IMR-90 (cell line): ENCODE measurements around the genes CCDC142, HTRA2 and REG3A.

- RRBS, result 3% methylated on average over 9 of the region's 55 CpGs
CAGE:
- cytosol, long polyA plus RNA, result no peak
- long polyA plus RNA, result no peak
- nucleus, long polyA plus RNA, result no peak
Observed at GRCh38 chr2:74456947-74457843, 1.0 kb upstream of the WBP1 start.

- RRBS, result under 1% methylated on average over 16 of the region's 81 CpGs
CAGE:
- cytosol, long polyA plus RNA, result no peak
- long polyA plus RNA, result no peak
- nucleus, long polyA plus RNA, result no peak
Observed at GRCh38 chr2:74482274-74483150, at the start of gene CCDC142. Gene CCDC142 (minus strand): TSS chr2:74482998.

- RRBS, result 2% methylated on average over 24 of the region's 76 CpGs
CAGE:
- cytosol, long polyA plus RNA, result start-site peak on the minus strand at chr2:74529682-74529755, 1,653 and 842 reads in 2 replicates; start-site peak on the plus strand at chr2:74529983-74530031, 35 and 34 reads in 2 replicates
- long polyA plus RNA, result start-site peak on the minus strand at chr2:74529682-74529753, 1,439 and 1,222 reads in 2 replicates
- nucleus, long polyA plus RNA, result start-site peak on the minus strand at chr2:74529677-74529709, 1,825 and 20,555 reads in 2 replicates; start-site peak on the plus strand at chr2:74529930-74530013, 19 and 84 reads in 2 replicates
Observed at GRCh38 chr2:74529581-74530388, at the start of gene HTRA2. Gene HTRA2 (plus strand): TSS chr2:74529933.

DNA sequence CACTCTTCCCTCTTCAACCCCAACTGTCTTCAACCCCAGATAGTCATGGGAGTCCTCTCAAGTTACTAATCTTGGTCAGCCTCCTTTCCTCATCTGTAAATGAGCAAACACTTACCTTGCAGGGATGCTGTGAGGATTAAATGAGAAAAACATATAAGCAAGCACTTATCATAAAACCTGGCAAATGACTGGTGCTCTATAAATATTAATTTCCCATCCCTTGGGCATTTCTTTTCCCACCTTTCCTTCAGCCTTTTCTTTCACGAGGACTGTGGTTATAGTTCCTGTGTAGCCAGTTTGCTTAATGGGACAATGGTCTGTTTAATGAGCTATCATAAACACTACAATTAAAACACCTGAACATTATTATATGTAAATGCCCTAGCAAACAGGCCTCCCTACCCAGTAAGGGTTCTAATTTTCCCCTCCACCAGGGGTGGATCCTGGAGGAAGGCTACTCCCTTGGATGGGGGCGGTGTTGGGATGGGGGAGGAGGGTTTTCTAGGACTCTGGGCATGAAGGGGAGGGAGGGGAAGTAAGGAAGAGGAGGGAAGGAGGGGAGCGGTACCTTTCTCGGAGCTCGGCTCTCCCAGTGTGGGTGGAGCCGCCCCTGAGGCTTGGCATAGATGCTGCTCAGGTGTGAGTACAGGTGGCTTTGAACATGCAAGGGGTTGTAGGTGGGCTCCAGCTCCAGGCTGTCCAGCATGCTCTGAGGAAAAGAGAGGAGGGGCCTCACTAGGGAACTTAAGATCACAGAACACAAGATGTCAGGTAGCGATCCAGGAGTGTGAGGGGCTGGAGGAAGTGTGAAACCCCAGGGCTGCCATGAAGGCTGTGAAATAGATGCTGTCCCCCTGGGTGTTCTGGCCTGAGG is 5.3 kb downstream of the DOK1 start:
- RRBS, result no CpG with 5 or more reads among the region's 7 CpGs
CAGE:
- cytosol, long polyA plus RNA, result no peak
- long polyA plus RNA, result no peak
- nucleus, long polyA plus RNA, result no peak

DNA sequence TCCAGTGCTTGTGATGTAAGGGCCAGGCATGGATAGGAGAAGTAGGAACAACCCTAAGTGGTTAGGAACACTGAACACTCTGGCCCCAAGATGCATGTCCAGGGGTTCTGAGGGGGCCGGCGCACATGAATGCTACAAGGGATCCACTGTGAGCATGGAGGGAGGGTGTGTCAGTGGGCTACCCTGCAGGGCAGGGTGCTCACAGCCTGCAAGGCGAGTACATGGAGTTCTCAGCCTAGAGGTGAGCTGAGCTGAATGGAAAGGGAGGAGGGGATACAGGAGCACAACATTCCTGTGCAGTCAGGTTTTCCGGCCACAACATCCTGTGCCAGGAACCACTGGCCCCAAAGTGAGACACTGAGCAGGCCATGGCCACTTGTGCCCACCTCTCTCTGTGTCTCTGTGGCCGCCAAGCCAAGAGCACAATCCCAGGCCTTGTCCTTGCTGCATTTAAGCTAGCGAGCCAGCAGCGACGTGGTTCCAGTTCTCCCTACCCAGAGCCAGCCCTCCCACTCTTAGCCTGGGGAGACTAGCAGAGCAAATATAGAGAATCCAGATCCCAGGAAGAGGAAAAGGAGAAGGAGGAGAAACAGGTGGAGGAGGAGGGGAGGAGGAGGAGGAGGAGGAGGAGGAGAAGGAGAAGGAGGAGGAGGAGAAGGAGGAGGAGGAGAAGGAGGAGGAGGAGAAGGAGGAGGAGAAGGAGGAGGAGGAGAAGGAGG is 6.1 kb downstream of the DOK1 start:
- RRBS, result no CpG with 5 or more reads among the region's 8 CpGs
CAGE:
- cytosol, long polyA plus RNA, result no peak
- long polyA plus RNA, result no peak
- nucleus, long polyA plus RNA, result no peak

DNA sequence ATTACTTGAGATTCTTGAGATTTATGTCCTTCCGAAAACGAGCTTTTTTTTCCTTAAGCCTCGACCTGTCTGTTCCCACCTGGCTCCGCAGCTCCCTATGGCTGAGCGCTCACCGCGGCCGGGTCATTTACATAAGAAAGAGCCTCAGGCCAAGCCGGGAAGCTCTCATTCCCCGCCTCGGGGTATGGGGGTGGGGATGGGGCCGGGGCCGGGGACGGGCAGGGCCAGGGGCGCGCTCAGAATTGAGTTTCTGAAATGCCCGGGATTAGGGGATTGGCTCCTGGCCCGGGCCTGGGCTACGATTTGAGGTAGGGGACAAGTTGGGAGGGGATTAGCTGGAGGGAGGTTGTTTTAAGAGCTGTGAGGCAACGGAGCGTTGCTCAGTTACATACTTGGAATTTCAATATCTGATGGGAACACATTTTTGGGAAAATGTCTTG is 1.5 kb downstream of the HK2 start:
- RRBS, result 2% methylated on average over 9 of the region's 21 CpGs
CAGE:
- cytosol, long polyA plus RNA, result no peak
- long polyA plus RNA, result no peak
- nucleus, long polyA plus RNA, result no peak

DNA sequence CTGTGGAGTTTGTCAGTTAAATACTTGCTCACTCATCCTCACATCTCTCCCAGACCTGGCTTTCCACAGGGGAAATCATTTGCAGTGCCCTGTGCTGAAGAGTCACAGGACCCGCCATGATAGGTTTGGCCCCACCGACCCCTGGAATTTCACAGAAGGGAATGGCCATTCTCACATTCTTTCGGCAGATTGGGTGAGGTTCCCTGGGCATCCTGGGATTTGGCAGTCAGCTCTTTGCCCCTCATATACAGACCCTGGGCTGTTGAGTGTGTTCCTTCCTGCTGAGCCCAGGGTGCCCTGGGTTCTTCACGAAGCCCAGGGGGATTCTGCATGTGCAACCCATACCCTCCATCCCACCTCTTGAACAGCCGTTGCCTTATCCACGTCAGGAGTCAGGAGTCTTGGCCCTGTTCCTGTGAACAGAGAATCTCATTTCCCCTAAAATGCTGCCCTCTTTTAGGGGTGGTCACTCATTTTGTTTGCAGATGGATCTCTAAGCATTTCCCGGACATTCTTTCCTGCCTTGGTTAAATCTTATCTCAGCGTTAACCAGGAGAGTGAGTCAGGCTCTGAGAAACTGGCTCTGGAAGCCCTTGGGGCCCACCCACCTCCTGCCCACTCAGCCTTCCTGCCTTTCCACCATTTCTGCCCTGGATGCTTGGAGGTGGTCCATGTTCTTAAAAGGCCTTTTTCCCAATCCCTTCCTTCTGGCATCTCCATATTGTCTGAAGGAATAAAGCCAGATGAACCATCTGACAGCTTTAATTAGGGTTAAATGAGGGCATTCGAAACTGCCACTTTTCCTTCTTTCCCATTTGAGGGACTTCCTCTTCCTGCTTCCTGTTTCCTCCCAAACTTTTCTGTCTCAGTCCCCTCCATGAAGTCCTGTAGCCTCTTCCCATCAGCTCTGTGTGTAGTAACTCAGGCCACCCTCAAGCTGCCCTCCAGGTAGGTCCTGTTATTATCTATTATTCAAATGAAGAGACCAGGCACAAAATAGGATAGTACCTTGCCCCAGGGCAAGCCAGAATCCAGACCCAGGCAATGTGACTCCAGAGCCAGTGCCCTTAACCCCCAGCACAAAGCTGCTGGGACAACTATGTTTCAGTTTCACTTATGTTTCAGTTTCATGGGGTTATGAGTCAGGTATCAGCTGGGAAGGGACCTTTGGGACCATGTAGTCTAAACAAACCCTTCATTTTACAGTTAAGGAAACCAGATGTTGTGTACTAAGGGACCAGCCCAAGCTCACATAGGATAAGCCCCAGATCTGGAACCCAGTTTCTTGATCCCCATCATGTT is 9.5 kb downstream of the HK2 start:
- RRBS, result no CpG with 5 or more reads among the region's 9 CpGs
CAGE:
- cytosol, long polyA plus RNA, result no peak
- long polyA plus RNA, result no peak
- nucleus, long polyA plus RNA, result no peak

- RRBS, result no CpG with 5 or more reads among the region's 15 CpGs
CAGE:
- cytosol, long polyA plus RNA, result no peak
- long polyA plus RNA, result no peak
- nucleus, long polyA plus RNA, result no peak
Observed at GRCh38 chr2:74855822-74856808, 22.2 kb downstream of the HK2 start.

DNA sequence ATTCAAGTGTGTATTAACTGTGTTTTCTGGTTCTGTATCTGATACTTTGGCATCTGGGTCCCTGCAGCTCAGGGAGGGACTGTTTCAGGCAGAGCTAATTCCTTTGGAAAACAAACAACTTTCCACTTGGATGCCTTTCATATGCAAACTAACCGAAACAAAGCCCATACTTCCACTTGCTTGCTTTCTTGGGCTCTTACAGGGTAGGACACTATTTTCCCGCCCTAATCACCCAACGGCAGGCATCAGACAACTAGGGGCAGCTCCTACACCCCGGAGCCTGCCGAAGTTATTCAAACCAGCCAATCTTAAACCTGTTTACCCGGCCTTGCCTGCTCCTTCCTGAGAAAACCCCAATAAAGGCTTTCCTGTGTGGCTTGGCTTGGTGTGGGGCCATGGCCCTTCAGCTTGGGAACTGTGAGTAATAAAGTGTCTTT is 97.7 kb downstream of the POLE4 start:
- RRBS, result no CpG with 5 or more reads among the region's 6 CpGs
CAGE:
- cytosol, long polyA plus RNA, result no peak
- long polyA plus RNA, result no peak
- nucleus, long polyA plus RNA, result no peak

- RRBS, result 2% methylated on average over 24 of the region's 54 CpGs
CAGE:
- cytosol, long polyA plus RNA, result no peak
- long polyA plus RNA, result no peak
- nucleus, long polyA plus RNA, result no peak
Observed at GRCh38 chr2:75199973-75200890, 912 bp upstream of the TACR1 start.

DNA sequence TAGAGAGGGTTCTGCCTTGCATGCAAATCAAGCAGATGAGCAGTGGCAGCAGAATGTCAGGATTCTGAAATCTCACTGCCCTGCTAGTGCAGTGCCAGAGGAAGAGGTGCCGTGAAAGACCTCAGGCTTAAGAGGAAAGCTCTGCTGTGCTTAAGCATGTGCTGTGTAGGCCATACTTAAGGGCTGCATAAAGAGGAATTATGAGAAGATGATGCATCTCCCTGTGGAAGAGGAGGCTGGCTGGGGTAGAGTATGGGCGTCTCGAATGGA is 132.0 kb downstream of the EVA1A start:
- RRBS, result no CpG with 5 or more reads among the region's 3 CpGs
CAGE:
- cytosol, long polyA plus RNA, result no peak
- long polyA plus RNA, result no peak
- nucleus, long polyA plus RNA, result no peak

DNA sequence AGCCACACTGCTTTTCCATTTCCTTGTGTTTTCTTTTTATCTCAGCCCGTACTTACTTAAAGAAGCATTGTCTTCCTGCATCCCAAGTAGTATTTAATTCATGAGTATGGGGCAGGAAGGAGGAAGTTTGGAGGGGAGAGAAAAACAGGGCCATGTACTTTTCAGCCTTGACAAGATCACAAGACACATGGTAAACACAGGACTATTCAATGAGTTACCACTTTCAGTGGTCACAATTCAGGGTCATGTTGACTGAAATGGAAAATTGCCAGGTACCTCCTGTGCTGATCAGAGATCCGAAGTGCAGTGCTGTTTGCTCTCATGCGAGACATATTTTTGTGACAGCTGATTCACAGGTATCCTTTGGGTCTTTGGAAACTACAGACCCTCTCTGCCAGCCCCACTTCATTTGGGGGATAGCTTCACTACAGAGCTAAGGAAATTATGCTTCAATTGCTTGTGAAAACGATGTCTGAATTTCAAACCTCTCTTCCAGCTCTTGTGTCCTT is 44.3 kb downstream of the EVA1A start:
- RRBS, result no CpG with 5 or more reads among the region's 4 CpGs
CAGE:
- cytosol, long polyA plus RNA, result no peak
- long polyA plus RNA, result no peak
- nucleus, long polyA plus RNA, result no peak

GRCh38 chr2:75602568-75603135 is 41.9 kb upstream of the EVA1A start:
- RRBS, result no CpG with 5 or more reads among the region's 6 CpGs
CAGE:
- cytosol, long polyA plus RNA, result no peak
- long polyA plus RNA, result no peak
- nucleus, long polyA plus RNA, result no peak

DNA sequence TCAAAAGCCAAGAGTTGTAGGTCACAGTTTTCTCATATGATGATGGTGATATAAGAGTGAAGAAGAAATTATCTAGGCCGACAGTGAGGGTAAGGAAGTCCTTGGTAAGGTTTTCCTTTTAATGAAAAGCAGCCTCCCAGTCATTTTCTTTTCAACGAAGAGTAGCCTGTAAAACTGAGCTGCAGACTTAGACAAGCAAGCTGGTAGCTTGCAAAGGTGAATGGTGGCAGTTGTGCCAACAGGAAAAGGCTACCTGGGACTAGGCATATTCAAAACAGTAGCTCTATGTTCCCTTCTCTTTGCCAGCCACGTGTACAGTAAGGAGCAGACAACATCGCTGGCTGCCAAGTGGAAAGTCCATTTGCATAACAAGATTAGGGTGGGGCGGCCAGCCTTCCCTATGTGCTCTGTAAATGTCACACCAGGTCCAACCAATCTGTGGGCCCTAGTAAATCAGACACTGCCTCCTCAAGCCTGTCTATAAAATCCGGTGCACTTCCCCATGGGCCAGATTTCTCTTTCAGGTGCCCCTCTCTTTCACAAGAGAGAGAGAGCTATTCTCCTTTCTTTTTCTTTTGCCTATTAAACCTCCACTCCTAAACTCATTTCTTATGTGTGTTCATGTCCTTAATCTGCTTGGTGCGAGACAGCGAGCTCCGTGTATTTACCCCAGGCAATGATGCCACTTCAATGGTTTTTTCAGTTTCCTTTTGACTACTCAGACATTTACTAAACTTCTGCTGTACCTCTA is 297.3 kb upstream of the GCFC2 start:
- RRBS, result no CpG with 5 or more reads among the region's 9 CpGs
CAGE:
- cytosol, long polyA plus RNA, result no peak
- long polyA plus RNA, result no peak
- nucleus, long polyA plus RNA, result no peak

GRCh38 chr2:76444783-76445555 is 734.3 kb upstream of the GCFC2 start:
- RRBS, result no CpG with 5 or more reads among the region's 28 CpGs
CAGE:
- cytosol, long polyA plus RNA, result no peak
- long polyA plus RNA, result no peak
- nucleus, long polyA plus RNA, result no peak

DNA sequence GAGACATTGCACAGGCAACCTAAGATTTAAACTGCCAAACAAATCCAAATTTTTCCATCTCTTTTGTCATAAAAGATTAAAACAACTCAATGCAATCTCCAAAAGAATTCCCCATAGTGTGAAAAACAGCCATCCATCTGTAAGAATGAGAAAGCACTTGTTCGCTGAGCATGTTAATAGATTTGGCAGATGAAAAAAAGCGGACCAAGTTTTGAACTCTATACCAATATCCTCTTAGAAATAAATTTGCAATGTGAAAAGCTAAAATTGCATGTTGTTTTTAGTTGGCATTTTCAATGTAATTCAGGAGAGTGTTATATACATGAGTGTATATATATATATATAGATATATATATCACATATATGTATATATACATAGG is 418.9 kb downstream of the LRRTM4 start:
- RRBS, result no CpG with 5 or more reads among the region's 2 CpGs
CAGE:
- cytosol, long polyA plus RNA, result no peak
- long polyA plus RNA, result no peak
- nucleus, long polyA plus RNA, result no peak

DNA sequence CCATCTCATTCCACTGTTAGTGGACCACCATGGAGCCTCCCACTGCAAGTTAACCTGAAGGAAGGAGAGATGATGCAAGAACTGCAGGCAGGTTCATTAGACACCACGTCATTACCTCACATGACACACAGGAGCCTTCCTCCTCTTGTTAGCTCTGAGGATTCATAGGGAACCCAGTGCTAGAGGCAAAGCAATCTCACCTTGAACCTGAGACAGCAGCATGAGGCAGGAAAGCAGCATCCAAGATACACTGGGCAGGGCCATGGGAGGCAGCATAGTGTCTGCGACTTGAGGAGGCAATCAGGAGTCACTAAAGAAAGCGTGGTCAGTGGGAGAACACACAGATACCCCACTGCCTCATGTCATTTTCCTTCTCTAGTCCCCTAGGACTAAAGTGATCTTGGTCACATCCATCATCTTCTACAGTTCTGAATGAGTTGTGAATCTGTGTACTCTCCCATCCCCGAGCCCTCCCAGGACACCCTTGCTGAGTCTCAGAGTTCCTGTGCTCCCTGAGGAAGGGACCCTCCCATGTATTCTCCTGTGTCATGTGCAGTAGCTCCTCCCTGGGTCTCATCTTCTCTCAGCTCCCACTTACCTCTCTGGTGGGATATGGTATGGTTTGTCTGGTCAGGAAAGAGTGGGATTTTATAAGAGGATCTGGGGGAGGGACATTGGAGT is at the start of gene REG3A:
Gene REG3A, minus strand, starts transcription at position 624 of the 681 bp plus-strand sequence.
- RRBS, result no CpG with 5 or more reads among the region's 4 CpGs
CAGE:
- cytosol, long polyA plus RNA, result no peak
- long polyA plus RNA, result no peak
- nucleus, long polyA plus RNA, result no peak

DNA sequence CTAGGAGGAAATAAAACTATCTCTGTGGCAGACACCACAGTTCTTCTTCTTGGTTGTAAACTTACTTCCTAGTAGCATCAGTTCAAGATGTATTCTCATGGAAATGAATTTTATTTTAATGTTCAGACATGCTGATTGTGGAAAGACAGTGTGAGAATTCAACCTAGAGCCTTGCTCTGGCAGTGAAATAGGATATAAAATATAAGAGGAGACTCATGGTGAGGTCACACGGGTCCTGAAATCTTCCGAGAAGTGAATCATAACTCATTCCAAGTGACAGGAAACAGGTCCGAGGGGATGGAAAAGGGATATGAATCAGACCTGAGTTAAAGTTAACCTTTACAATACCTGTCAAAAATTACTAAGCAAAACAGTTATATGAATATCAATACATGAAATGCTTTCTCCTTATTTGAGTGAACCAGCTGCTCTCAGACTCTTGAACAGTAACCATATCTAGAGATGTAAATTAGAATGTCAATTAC is 185.2 kb upstream of the LRRTM1 start:
- RRBS, result no CpG with 5 or more reads among the region's 3 CpGs
CAGE:
- cytosol, long polyA plus RNA, result no peak
- long polyA plus RNA, result no peak
- nucleus, long polyA plus RNA, result no peak

GRCh38 chr2:81462372-81462831 is 1157.8 kb upstream of the LRRTM1 start:
- RRBS, result no CpG with 5 or more reads among the region's 3 CpGs
CAGE:
- cytosol, long polyA plus RNA, result no peak
- long polyA plus RNA, result no peak
- nucleus, long polyA plus RNA, result no peak

DNA sequence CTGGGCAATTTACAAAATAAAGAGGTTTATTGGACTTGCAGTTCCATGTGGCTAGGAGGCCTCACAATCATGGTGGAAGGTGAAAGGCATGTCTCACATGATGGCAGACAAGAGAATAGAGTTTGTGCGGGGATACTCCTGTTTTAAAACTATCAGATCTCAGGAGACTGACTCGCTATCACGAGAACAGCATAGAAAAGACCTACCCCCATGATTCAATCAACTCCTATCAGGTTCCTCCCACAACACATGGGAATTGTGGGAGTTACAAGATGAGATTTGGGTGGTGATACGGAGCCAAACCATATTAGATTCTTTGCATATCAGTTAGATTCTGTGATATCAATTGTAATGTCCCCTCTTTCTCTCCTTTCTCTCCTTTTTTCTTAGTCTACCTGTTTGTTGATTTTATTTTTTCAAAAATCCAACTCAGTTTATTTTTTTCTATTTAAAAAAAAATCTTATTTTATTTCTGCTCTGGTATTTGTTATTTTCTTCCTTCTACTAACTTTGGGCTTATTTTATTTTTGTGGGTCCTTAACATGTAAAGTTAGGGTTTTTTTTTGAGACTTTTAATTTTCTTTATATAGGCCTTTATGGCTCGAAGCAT is 1178.8 kb upstream of the LRRTM1 start:
- RRBS, result no CpG with 5 or more reads among the region's 5 CpGs
CAGE:
- cytosol, long polyA plus RNA, result no peak
- long polyA plus RNA, result no peak
- nucleus, long polyA plus RNA, result no peak